Cardiac muscle cell (in vitro differentiated cells and primary cell): ENCODE measurements around a stretch of chr18.

DNA sequence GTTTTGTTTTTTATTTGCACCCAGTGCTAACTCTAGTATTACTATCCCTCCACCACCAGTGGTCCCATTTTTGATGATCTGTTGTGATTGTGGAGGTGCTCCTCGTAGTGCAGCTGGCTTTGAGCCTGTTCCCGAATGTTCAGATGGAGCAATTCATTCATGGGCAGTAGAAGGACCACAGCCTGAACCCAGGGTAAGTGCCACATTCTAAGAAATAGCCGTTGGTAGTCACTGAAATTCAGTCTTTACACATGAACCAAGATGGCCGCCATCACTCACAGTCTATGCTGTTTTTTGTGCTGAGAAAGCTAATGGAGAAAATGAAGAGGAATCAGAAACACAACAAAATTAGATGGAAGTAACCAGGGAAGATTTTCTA lies 25.4 kb downstream of the DSG1 start:
- RAMPAGE, long total RNA = no peak
- RRBS = no CpG with 5 or more reads among the region's 4 CpGs

GRCh38 chr18:31376976-31377298 lies 360 bp downstream of the DSG4 start:
- RAMPAGE, long total RNA = no peak
- RRBS = no CpG with 5 or more reads among the region's 3 CpGs

DNA sequence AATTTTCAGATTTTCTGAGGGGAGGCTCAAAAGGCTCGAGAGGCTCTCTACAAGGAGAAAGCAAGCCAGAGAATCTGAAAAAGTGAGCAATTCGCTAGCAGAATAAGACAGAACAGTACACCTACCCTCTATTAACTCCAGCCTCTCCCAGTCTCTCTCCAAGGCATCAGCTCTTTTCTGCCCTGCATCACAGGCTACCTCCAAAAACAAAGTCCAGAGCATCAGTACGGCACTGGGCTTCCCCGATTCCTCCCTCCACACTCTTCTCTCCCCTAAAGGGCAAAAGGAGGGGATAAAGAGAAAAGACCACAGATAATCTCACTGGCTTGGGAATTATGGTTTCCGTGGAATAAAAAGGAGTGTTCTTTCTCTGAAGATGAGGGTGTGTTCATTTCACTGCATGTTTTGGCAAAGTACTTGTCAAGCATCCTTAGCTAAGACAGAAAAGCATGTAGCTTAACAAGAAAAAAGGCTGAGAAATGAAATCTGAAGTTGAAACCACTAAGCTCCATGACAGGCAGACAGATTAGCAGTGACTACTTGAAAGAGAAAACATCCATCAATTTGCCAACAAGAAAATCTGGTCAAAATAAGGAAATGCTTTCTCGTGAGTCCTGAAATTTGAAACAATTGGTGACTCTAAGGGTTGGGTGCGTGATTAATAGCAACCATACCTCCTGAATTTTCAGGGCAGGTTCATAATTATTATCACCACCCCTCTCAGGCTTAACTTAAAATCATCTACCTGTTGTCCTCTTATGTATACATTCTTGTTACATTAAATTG lies 20.6 kb upstream of the DSG3 start:
- RAMPAGE, long total RNA = no peak
- RRBS = no CpG with 5 or more reads among the region's 7 CpGs

- RAMPAGE, long total RNA = no peak
- RRBS = no CpG with 5 or more reads among the region's 7 CpGs
Observed at GRCh38 chr18:31498909-31499252, 904 bp downstream of the DSG2 start.

DNA sequence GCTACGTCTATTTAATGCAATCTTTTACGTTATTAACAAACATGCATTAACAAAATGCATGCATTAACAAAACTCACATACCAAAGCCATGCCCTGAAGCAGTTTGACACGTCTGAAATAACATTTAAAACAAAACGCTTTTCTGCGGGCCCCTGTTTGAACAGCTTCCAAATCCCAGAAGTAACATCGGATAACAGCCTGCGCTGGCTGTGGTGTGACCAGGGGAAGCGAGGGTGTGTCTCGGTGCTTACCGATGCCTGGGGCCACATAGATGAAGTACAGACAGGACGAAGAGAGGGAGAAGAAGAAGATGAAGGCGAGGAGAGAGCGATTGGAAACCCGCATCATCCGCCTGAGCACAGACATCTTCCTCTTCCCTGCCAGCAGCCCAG lies 324 bp downstream of the B4GALT6 start:
- RAMPAGE, long total RNA = no peak
- RRBS = no CpG with 5 or more reads among the region's 15 CpGs

GRCh38 chr18:32086675-32087067 lies 5.0 kb upstream of the RNF138 start:
- RAMPAGE, long total RNA = no peak
- RRBS = no CpG with 5 or more reads among the region's 4 CpGs

GRCh38 chr18:32349695-32350111 lies 121.0 kb downstream of the GAREM1 start:
- RAMPAGE, long total RNA = no peak
- RRBS = no CpG with 5 or more reads among the region's 4 CpGs

GRCh38 chr18:32350877-32351264 lies 119.8 kb downstream of the GAREM1 start:
- RAMPAGE, long total RNA = no peak
- RRBS = no CpG with 5 or more reads among the region's 1 CpG

DNA sequence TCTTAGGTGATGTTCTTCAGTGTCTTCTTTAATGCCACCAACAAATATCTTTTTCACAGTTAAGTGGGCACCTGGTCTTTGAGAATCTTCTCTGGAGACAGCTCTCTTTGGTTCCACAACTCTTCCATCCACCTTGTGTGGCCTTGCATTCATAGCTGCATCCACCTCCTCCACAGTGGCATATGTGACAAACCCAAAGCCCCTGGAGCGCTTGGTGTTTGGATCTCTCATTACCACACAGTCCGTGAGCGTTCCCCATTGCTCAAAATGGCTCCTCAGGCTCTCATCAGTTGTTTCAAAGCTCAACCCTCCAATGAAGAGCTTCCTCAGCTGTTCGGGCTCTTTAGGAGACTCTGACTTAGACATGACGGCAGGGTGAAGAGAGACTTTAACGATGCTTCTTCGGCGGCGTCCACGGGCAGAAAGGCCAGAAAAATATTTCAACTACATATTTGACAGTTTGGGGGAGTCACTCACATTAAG lies 57.8 kb downstream of the GAREM1 start:
- RAMPAGE, long total RNA = start-site peak on the minus strand centred at position 422 of the sequence, 17 bp wide, 218 and 22 reads in 2 replicates
- RRBS = no CpG with 5 or more reads among the region's 10 CpGs

GRCh38 chr18:32906963-32907467 lies 134.2 kb upstream of the KLHL14 start:
- RAMPAGE, long total RNA = no peak
- RRBS = 82% methylated on average over 1 of the region's 5 CpGs

- RAMPAGE, long total RNA = no peak
- RRBS = no CpG with 5 or more reads among the region's 2 CpGs
Observed at GRCh38 chr18:34330410-34330711, 105.6 kb upstream of the NOL4 start.

GRCh38 chr18:34495422-34495621 lies 214.8 kb upstream of the DTNA start:
- RAMPAGE, long total RNA = no peak
- RRBS = no CpG with 5 or more reads among the region's 3 CpGs

- RAMPAGE, long total RNA = no peak
- RRBS = no CpG with 5 or more reads among the region's 7 CpGs
Observed at GRCh38 chr18:34738437-34739021, 28.4 kb downstream of the DTNA start.

DNA sequence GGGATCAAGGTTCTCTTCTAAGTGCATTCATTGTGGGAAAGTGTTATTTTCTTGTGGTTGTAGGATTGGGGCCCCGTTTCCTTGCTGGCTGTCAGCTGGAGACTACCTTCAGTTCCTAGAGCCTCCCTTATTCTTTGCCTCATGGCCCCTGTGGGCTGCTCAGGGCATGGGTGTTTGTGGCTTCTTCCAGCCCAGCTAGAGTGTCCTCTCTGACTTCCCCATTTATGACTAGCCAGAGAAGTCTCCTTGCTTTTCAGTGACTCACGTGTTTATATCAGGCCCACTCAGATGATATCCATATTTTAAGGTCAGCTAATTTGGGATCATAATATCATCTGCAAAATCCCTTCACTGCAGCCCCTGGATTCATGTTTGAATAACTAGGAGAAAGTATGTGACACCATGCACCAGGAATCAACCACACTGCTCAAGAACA lies 62.8 kb downstream of the DTNA start:
- RAMPAGE, long total RNA = no peak
- RRBS = no CpG with 5 or more reads among the region's 2 CpGs

GRCh38 chr18:35039160-35039552 lies 2.1 kb upstream of the MAPRE2 start:
- RAMPAGE, long total RNA = no peak
- RRBS = no CpG with 5 or more reads among the region's 1 CpG

- RAMPAGE, long total RNA = no peak
- RRBS = no CpG with 5 or more reads among the region's 7 CpGs
Observed at GRCh38 chr18:35041961-35042372, 754 bp downstream of the MAPRE2 start.

GRCh38 chr18:35343722-35344261 lies 428 bp downstream of the ZNF24 start:
- RAMPAGE, long total RNA = no peak
- RRBS = 0% methylated on average over 8 of the region's 40 CpGs

GRCh38 chr18:35412517-35412944 lies 35.4 kb upstream of the ZNF396 start:
- RAMPAGE, long total RNA = no peak
- RRBS = no CpG with 5 or more reads among the region's 1 CpG

GRCh38 chr18:35466536-35467374 lies 31.0 kb downstream of the INO80C start:
- RAMPAGE, long total RNA = no peak
- RRBS = no CpG with 5 or more reads among the region's 13 CpGs

GRCh38 chr18:35515714-35516485 lies 18.1 kb upstream of the INO80C start:
- RAMPAGE, long total RNA = no peak
- RRBS = no CpG with 5 or more reads among the region's 9 CpGs